Skeletal muscle tissue (tissue), 7 donors: ENCODE measurements around a stretch of chr6.

DNA sequence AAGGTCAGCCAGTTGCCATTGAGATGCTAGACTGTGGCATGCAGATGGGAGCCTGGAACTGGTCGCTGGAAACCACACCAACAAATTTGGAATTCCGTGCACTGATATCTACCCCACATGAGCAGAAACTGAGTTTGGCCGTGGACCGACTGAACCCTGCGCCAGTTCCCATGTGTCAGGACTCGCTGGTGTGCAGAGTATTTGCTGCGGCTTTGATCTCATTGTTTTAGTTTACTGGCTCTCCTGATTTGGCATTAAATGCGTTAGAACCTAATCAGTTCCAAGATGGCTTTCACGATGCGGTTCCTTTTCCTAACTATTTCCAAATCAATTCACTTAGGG lies 125.5 kb upstream of the QKI start:
- PRO-cap, 3 experiments: no peak in any of the 3 experiments
- RAMPAGE, long total RNA: no peak
- RRBS, 2 experiments: no CpG with 5 or more reads among the region's 10 CpGs

- PRO-cap, 3 experiments: no peak in any of the 3 experiments
- RAMPAGE, long total RNA: no peak
- RRBS, 2 experiments: no CpG with 5 or more reads among the region's 7 CpGs
Observed at GRCh38 chr6:163336160-163336425, 78.4 kb upstream of the QKI start.

DNA sequence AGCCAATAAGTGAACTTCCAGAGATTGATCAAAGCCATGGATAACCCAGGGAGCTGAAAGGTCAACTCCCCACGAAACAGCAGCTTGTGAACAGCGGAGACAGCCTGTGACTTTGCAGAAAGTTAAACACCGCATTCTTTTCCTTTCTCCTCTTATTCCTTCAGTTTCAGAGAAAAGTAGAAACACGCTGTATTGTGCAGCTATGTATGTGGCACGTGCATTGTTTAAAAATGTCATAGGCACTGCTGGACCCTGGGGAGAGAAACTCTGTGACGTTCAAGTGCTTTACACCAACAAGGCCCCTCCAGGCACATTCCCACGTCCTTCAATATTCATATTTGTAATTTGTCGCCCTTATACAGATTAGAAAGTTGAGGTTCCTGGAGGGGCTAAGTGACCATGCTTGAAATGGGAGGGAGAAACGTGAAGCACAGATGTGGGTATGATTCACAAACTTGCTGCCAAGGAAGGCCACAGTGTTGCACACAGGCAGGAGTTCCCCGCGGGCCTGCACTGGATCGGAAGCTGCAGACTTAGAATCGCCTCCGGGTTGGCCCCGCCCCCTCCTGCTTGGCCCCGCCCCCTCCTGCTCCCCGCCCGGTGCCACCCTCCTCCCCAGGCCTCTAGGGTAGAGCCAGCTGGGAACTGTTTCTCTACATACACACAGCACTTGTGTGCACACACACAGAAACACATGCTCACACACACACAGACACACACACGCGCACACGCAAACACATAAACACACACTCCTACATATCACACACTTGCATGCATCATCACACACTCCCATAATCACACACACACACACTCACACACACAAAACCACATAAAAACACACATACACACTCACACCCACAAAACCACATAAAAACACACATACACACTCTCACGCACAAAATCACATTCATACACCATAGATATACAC lies 58.2 kb upstream of the QKI start:
- PRO-cap, 3 experiments: peak in 2 of 3 experiments; most common plus-strand start position 452 of the sequence (in 1); most common minus-strand start position 510 of the sequence (in 1)
- RAMPAGE, long total RNA: no peak
- RRBS, 2 experiments: 11 to 14% methylated on average over 5 of the region's 22 CpGs

GRCh38 chr6:163415575-163416290 lies 1.2 kb downstream of the QKI start:
- PRO-cap, 3 experiments: peak in 3 of 3 experiments; most common plus-strand start chr6:163416110 (in 1); most common minus-strand start chr6:163416008 (in 2)
- RAMPAGE, long total RNA: no peak
- RRBS, 2 experiments: no CpG with 5 or more reads among the region's 62 CpGs

DNA sequence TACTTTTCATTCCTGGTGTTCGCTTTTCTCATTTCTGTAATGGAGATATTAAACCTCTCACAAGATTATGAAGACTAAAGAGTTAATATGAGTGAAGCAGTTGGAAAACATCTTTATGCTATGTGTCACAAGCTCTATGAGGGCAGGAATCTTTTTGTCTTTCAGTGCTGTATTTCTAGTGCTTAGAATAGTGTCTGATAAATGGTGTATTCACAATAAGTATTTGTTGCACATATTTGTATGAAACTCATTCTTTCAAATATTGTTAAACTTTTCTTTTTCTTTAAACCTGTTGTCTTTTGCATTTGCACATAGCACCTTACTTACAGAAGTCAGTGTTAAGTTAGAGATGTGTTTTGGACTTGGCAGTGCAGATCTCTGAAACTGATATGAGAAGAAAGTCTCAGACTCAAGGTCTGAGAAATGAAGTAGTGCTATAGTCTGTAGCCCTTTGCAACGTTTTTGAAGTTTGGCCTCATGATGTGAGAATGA lies 43.8 kb downstream of the QKI start:
- PRO-cap, 3 experiments: no peak in any of the 3 experiments
- RAMPAGE, long total RNA: no peak
- RRBS, 2 experiments: no CpG with 5 or more reads among the region's 2 CpGs

GRCh38 chr6:163494155-163494663 lies 79.7 kb downstream of the QKI start:
- PRO-cap, 3 experiments: no peak in any of the 3 experiments
- RAMPAGE, long total RNA: no peak
- RRBS, 2 experiments: no CpG with 5 or more reads among the region's 8 CpGs

GRCh38 chr6:163526436-163526768 lies 111.9 kb downstream of the QKI start:
- PRO-cap, 3 experiments: no peak in any of the 3 experiments
- RAMPAGE, long total RNA: no peak
- RRBS, 2 experiments: no CpG with 5 or more reads among the region's 1 CpG

DNA sequence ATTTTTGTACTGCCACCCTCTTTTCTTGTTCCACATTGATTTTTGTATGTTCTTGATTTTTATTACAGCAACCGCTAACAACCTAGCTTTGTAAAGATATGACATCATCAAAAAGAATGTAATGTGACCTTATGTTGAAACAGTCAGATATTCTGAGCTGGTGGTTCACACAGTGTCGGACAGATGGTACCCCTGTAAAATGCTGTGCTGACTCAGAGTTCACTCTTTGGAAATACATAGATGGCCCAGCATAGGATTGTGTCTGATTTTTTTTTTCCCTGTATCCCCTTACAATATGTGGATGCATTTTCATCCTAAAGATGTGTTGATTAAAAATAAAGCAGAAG lies 119.0 kb downstream of the QKI start:
- PRO-cap, 3 experiments: no peak in any of the 3 experiments
- RAMPAGE, long total RNA: no peak
- RRBS, 2 experiments: no CpG with 5 or more reads among the region's 2 CpGs

DNA sequence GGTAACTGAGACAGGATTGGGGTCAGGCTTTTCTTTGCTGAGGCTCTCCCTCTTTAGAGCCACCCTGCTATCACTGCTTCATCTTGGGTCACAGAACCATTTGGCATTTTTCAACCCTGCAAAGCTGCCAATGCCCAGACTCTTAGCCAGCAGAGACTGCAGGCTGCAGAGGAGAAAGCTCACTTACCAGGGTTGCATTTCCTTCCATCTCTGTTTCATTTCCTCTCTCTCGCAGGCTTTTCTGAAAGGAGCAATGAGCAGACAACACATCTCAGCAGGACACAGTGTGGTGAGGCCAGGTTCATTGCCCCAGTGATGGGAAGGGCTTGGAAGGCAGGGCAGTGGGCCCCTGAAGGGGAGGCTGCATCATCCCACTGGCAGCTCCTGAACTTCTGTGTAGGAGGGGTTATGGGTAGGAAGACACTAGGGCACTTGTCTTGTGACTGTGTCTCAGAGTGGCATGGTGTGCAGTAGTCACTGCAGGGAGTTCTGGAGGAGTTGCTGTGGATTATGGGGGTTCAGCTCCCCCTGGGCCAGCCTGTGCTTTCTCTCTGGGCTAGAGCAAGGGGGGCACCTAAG lies 246.7 kb downstream of the QKI start:
- PRO-cap, 3 experiments: peak in 1 of 3 experiments; most common plus-strand start position 453 of the sequence (in 1)
- RAMPAGE, long total RNA: no peak
- RRBS, 2 experiments: no CpG with 5 or more reads among the region's 1 CpG

DNA sequence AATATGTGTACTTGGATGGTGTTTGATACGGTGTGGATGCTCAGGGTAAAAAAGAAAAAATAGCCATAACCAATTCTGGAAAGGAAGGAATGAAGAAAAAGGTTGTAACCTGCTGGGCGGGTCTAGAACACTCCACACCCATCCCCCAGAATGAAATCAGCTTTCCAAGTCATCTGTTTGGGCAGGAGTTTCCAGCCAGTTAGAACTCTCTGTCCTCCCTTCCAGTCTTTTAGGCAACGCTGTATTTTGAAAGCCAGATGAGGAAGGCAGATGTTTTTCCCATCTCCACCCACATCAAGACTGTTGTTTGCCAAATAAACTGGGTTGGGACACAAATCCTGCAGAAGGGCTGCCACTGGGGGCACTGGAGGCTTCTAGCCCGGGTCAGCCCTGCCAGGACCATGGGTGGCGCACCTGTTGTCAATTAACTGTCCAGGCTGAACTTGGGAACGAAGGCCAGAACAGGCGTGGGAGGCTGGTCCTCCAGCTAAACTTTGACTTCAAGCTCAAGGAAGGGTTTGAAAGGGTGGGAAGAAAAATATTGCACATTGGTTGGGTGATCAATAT lies 297.1 kb downstream of the QKI start:
- PRO-cap, 3 experiments: no peak in any of the 3 experiments
- RAMPAGE, long total RNA: no peak
- RRBS, 2 experiments: no CpG with 5 or more reads among the region's 7 CpGs

GRCh38 chr6:163745682-163746238 lies 331.2 kb downstream of the QKI start:
- PRO-cap, 3 experiments: no peak in any of the 3 experiments
- RAMPAGE, long total RNA: no peak
- RRBS, 2 experiments: no CpG with 5 or more reads among the region's 4 CpGs

GRCh38 chr6:163777466-163777802 lies 362.9 kb downstream of the QKI start:
- PRO-cap, 3 experiments: no peak in any of the 3 experiments
- RAMPAGE, long total RNA: no peak
- RRBS, 2 experiments: no CpG with 5 or more reads among the region's 1 CpG

- PRO-cap, 3 experiments: no peak in any of the 3 experiments
- RAMPAGE, long total RNA: no peak
- RRBS, 2 experiments: no CpG with 5 or more reads among the region's 10 CpGs
Observed at GRCh38 chr6:163945702-163946338, 531.3 kb downstream of the QKI start.

GRCh38 chr6:163965315-163965840 lies 550.9 kb downstream of the QKI start:
- PRO-cap, 3 experiments: peak in 2 of 3 experiments; most common plus-strand start chr6:163965553 (in 1); most common minus-strand start chr6:163965599 (in 1)
- RAMPAGE, long total RNA: no peak
- RRBS, 2 experiments: no CpG with 5 or more reads among the region's 6 CpGs

DNA sequence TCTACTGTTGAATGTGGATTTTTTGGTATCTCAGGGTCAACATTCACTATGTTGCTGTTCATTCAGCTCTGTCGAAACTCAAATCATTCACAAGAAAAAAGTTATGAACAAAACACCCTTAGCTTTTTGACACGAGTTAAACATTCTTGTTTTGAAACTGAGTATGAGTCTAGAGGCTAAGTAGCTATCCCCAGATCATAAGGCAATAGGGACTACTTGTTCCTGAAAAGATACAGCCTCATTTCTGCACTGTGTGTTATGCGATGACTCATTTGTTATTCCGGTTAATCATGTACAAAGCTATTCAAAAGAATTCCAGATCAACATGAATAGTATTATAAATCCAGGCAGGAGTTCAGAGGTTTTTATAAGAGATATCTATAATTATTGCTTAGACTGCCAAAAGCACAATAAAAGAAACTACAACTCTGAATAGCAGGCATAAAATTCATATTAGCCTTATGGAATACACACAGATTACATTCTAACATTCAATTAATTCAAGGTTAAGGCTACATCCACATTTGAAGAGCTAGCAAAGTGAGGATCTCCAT lies 908.1 kb downstream of the QKI start:
- PRO-cap, 3 experiments: no peak in any of the 3 experiments
- RAMPAGE, long total RNA: no peak
- RRBS, 2 experiments: no CpG with 5 or more reads among the region's 4 CpGs

DNA sequence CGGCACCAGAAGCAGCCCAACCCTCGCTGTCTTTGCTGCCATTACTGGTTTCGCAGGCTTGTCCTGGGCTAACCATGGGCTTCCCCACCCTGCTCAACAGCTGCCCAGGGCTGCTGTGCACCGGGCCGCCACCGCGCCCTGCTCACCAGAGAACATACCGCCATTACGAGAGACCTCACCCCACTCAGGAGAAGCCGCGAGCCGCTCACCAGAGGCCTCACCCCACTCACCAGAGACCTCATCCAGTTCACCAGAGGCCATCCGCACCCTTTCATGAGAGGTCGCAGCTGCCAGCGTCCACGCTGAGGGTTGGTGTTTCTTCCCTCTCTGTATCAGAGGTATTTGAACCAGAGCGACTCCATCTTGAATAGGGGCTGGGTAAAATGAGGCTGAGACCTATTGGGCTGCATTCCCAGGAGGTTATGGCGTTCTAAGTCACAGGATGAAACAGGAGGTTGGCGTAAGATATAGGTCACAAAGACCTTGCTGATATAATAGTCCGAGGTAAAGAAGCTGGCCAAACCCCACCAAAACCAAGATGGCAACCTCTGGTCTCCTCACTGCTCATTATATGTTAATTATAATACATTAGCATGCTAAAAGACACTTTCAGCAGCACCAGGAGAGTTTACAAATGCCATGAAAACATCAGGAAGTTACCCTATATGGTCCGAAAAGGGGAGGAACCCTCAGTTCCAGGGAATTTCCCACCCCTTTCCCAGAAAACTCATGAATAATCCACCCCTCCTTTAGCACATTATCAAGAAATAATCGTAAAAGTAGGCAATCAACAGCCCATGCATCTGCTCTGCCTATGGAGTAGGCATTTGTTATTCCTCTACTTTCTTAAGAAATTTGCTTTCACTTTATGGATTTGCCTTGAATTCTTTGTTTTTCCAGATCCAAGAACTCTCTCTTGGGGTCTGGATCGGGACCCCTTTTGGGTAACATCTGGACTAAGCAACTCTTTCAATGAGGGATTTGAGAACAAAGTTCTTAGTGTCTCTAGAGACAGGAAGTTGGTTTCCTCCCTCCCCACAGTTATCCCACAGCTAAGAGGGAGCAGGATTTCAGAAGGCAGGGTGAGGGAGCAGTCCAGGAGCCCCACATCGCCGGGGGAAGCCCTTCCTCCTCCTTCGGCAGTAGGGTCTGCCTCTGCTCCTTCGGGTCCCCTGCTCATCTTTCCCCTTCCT lies 923.4 kb downstream of the QKI start:
- PRO-cap, 3 experiments: no peak in any of the 3 experiments
- RAMPAGE, long total RNA: no peak
- RRBS, 2 experiments: 81% methylated on average over 2 of the region's 27 CpGs; no CpG with 5 or more reads in 1 of the 2 experiments

DNA sequence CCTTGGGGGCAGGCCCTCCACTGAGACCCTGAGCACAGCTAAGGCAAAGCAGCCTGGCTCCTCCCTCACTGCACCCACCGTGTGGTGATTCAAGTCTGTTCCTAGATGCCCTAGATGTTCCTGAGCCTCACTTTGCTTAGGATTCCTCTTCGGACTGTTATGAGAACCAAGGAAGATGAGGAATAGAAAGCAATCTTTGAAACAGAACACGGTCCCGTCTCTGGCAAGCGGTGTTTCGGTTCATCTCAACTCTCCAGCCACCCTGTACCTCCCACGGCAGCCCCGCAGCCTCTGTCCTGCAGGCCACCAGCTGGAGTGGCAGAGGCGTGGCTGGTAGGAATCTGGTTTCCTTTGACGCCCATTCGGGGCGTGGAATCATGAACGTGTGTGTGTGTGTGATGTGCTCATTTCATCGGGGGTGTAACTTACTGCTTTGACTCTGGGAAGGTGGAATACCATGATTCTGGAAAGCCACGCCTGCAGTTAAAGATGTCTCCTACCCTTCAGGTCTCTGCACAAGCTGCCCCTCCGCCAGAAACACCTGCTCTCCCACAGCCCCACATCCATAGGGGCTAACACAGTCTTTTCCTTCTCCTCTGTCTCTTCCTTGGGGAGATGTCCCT lies 21.3 kb downstream of the PDE10A start:
- PRO-cap, 3 experiments: peak in 1 of 3 experiments; most common minus-strand start position 293 of the sequence (in 1)
- RAMPAGE, long total RNA: no peak
- RRBS, 2 experiments: no CpG with 5 or more reads among the region's 16 CpGs

DNA sequence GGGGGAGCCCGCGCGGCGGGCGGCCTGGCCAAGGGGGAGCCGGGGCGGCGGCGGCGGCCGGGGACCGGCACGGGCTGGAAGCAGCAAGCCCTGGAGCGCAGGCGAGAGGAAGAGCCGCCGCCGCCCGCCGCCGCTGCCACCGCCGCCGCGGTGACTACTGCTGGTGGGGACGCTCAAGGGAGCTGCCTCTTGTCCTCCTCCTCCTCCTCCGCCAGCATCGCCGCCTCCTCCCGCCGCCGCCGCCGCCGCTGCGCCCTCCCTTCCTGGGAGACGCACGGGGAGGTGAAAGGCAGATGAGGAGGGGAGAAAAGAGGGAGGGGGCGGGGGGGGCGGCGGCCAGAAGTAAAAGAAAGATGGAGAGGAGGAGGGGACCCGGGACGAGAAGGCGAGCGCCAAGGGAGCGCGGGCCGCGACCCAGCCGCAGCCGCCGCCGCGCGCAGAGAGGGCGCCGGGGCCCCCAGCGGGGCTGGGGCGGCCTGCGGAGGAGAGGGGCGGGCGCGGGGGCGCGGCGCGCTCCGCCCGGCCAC lies 859 bp downstream of the PDE10A start:
- PRO-cap, 3 experiments: peak in 3 of 3 experiments; most common minus-strand start position 156 of the sequence (in 3)
- RAMPAGE, long total RNA: no peak
- RRBS, 2 experiments: 1 to 3% methylated on average over 32 of the region's 69 CpGs

DNA sequence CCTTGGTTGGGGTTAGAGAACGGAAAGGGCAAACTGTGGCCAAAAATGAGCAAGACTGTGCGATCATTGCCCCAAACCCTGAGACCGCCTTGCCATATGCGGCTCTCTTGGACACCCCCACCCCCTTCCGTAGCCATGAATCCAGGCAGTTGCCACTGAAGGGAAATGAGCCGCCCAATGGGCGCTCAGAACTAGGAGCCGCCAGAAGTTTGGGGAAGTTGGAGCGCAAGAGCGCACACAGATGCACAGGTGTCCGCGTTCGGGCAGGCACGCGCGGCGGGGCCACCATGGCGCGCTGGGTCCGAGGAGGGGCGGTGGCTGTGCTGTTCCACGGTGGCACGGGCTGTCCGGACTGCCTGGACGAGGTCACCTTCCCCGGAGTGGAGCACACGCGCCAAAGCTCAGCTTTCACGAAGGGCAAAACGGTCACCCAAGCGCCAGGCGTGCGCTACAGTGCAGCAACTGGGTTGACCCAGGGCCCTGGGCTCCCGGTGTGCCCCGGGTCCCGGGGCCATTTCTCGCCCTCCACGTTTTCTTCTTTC lies 765 bp upstream of the PDE10A start:
- PRO-cap, 3 experiments: no peak in any of the 3 experiments
- RAMPAGE, long total RNA: no peak
- RRBS, 2 experiments: 2 to 3% methylated on average over 4 of the region's 38 CpGs

DNA sequence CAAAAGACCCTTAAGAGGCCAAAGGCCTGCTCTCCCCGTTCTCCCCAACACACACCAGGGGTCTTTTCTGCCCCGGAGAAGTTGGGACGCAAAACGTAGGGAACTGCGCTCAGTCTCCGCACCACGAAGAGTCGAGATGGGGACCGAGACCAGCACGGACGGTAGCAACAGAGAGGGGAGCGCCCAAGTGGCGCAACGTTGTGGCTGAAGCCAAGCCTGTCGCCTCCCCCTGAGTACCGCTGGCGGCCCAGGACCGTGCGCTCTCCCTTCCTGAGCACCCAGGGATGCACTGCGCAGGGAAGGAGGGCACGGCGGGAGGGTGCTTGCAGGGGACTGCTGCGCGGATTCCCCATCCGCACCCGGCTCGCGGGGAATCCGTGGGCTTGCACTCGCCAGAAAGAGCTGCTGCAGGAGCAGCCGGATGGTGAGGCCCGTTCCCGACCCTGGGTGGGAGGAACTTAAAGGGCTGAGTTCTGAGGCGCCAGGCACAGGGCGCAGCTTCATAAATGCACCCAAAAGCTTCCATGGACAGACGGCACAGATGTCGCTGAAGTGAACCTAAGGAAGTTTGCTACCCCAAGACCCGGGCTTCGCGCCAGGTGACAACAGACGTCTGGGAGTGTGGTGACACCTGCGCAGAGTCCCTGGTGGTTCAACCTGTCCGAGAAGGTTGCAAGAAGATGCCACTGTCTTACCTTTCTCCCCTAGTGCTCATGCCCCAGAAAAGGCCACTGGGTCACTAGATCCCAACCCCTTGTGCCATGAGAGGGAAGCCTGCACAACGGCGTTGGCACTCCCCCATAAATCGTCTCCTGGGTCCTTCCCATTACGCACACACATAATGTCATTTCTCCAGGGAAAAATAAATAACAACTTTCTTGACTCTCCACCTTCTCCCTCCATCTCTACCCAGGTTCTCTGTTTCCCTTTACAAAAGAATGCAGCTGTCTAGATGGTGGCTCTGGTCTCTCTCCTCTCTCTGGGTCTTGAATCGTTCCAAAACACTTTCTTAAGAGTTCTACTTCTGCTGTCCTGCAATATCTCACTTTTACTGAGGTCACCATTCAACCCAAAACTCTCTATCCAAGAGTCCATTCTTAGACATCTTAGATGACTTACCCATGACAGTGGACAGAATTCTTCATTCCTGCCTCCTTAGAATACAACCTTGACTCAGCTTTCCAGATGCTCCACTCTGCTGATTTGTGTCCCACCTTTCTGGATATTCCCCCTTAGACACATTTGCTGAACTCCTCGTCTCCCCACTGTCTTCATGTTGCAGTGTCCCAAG lies 178.5 kb downstream of the TBXT start:
- PRO-cap, 3 experiments: no peak in any of the 3 experiments
- RAMPAGE, long total RNA: no peak
- RRBS, 2 experiments: 5 to 6% methylated on average over 6 of the region's 49 CpGs